ENCODE measurements around the gene ATP6V1E1.

DNA sequence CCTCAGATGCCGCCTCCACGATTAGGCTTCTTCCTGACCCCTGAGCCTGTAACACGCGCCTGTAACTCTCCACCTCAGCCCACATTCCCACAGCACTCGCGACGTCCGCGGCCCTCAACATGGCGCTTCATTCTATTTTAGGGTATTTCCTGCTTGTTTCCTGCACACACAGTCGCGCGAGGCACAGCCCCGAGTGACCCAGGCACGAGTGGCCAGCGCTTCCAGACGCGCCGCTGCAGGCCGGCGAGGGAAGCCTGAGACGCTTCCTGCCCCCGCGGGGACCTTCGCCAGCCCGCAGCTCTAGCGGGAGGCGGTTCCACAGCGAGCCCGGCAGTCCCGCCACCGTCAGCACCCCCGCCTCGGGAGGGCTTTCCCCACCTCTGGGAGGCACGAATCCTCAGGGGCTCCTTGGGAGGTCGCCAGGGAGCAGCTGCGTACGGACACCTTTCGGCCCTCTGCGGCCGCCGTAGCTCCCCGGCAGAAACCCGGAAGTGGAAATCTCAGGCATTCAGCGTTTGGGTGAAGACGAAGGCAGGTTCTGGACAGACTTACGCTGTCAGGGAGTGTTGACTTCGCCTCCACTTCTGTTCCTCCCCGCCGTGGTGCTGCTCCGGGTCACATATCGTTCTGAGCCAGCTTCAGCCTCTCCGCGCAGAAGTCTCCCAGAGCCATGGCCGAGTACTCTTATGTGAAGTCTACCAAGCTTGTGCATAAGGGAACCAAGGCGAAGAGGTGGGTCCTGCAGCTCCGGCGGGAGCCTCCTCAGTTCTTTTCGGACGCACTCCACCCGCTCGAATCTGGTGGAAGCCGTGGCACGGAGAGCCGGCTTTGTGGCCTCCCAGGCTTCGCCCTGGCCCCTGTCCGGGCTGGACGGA lies 2926.0 kb upstream of the OR11H1 start:
- PRO-cap, 2 experiments: peak in 2 of 2 experiments; most common minus-strand start position 201 of the sequence (in 2)

DNA sequence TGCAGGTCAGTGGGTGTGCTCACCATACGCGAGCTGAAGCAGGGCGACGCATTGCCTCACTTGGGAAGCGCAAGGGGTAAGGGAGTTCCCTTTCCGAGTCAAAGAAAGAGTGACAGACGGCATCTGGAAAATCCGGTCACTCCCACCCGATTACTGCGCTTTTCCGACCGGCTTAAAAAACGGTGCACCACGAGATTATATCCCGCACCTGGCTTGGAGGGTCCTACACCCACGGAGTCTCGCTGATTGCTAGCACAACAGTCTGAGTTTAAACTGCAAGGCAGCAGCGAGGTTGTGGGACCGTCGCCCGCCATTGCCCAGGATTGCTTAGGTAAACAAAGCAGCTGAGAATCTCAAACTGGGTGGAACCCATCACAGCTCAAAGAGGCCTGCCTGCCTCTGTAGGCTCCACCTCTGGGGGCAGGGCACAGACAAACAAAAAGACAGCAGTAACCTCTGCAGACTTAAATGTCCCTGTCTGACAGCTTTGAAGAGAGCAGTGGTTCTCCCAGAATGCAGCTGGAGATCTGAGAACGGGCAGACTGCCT lies 408.7 kb downstream of the CCT8L2 start:
- PRO-cap, 2 experiments: no peak in any of the 2 experiments

DNA sequence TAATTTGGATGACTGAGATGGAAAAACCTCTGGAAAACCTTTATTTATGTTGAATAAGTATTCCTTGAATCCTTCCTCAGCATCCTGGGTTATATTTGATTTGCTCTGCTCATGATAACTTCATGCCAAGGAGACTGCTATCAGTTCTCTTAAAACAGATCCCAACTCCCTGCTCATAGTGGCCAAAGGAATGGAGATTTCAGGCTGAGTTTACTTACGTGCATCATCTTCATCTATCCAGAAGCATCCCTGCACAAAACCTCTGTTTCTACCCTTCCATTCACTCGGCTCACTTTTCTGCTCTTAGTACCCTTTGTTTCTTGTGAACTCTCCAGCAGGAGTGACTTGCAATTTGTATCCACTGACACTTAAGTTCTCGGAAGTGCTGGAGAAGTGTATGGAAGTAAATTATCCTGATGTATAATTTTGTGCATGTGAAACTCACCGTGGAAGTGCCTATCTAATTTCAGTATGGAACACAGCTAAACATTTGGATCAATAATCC lies 6.9 kb upstream of the CCT8L2 start:
- PRO-cap, 2 experiments: no peak in any of the 2 experiments

GRCh38 chr22:16609959-16610544 lies 17.4 kb upstream of the CCT8L2 start:
- PRO-cap, 2 experiments: no peak in any of the 2 experiments

DNA sequence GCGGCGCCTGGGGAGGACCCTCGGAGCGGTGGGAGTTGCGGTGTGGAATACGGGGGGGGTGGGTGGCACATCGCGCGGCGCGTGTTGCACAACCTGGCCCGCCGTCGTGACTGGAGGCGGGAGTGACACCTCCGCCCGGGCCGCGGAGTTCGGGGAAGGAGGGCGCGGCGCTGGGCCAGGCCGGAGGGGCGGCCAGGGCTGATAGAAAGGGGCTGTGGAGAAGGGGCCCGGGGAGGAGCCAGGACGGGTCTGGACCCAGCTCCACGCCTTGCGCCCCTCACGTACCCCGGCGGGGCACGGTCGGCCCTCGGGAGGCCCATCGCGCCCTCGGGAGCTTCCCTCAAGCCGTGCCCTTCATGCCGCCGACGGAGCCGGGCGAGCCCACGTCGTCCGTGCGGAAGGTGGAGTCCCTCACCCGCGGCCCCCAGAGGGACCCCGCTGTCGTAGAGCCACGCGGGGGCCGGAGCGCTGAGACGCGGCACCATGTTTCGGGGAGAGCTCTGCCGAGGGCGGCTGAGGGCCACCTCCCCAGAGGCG lies 654 bp downstream of the IL17RA start:
- PRO-cap, 2 experiments: peak in 2 of 2 experiments; most common plus-strand start position 91 of the sequence (in 1); most common minus-strand start position 112 of the sequence (in 2)

DNA sequence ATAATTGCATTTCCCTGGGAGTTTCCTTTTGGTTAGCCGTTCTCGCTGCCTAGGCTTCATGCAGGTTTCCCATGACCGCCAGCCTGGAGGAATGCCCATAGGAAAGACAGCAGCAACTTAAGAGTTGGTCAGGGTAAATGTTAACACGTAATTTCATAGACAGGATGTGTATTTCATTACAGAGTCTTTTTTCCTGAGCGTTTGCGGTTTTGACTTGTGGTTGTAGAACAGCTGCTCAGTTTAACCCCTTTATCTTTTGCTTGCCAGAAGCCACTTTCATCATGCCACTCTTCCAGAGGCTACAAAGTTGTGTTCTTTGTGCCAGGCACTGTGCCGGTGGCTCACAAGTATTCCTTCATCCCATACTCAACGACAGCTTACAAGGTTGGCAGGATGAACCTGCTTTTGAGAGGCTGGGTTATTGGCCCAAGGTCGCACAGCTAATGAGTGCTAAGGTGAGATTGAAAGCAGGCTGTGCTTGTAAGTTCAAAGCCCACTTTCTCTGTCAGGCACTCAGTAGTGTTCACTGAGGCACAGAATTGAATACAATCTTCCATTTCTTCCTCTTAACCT lies 3.0 kb downstream of the IL17RA start:
- PRO-cap, 2 experiments: no peak in any of the 2 experiments

GRCh38 chr22:17100189-17100825 lies 15.5 kb downstream of the IL17RA start:
- PRO-cap, 2 experiments: no peak in any of the 2 experiments

GRCh38 chr22:17101604-17102691 lies 17.1 kb downstream of the IL17RA start:
- PRO-cap, 2 experiments: no peak in any of the 2 experiments

- PRO-cap, 2 experiments: no peak in any of the 2 experiments
Measured at GRCh38 chr22:17216839-17217038, 2.5 kb downstream of the ADA2 start.

GRCh38 chr22:17477319-17477999 lies 85.8 kb upstream of the SLC25A18 start:
- PRO-cap, 2 experiments: no peak in any of the 2 experiments

DNA sequence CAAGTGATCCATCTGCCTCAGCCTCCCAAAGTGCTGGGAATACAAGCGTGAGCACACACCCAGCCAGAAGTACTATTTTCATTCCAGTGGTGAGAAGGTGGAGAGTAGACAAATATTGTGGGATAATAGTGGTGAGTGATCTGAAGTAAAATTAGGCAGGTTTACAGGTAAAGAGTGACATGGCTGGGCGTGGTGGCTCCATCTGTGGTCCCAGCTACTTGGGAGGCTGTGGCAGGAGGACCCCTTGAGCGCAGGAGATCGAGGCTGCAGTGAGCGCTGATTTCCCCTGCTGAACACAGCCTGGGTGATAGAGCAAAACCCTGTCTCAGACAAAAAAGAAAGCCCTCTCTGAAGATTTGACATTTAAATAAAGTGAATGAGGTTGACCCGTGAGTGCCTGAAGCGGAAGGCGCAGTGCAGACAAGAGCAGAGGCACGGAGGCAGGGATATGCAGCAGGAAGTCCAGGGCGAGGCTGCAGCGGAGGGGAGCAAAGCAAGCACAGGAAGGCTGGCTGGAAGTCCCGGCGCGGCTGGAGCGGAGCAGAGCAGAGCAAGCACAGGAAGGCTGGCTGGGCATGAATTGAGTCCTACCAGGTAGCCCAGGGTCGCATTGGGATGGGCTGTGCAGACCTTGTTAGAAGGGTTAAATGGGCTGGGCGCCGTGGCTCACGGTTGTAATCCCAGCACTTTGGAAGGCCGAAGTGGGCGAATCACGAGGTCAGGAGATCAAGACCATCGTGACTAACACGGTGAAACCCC lies 34.4 kb upstream of the SLC25A18 start:
- PRO-cap, 2 experiments: no peak in any of the 2 experiments

DNA sequence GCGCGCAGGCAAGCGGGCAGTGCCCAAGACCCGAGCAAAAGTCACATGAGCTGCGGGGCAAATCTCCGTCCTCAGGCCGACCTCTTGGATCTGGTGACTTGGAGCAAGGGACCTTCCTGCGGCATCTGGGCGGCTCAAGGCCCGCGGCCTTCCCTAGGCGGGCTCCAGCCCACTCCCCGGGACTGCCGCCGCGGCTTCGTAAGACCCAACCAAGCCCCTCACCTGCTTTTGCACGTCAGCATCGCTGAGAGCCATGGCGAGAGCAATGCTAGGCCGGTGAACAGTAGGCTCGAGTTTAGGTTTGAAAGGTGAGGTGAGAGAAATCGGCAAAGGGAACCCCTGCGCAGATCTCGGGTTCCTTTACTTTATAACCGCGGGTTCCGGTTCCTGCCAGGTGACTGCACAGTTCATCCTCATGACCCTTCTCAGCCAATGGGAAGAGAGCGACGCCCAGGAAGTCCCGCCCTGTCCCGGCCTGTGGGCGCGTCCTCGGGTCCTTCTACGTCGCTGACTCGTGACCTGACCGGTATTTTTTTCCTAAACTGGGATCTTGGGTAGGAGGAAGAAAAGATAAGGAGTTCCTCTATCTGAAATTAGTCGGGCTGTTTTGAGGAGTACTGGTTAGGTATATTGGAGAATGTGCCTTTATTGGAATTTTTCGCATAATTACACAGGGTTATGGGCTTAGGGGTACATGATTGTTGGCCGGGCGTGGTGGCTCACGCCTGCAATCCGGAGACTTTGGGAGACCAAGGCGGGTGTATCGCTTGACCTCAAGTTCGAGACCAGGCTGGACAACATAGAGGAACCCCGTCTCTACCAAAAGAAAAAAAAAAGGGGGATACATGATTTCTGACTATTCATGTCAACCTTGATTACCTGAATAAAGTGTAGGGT lies at the start of gene ATP6V1E1:
Gene ATP6V1E1, minus strand, starts transcription at position 369 of the 897 bp plus-strand sequence.
- PRO-cap, 2 experiments: peak in 2 of 2 experiments; most common plus-strand start position 497 of the sequence (in 1); most common minus-strand start position 369 of the sequence (in 1)

GRCh38 chr22:17772835-17773620 lies 1.2 kb downstream of the BID start:
- PRO-cap, 2 experiments: no peak in any of the 2 experiments

DNA sequence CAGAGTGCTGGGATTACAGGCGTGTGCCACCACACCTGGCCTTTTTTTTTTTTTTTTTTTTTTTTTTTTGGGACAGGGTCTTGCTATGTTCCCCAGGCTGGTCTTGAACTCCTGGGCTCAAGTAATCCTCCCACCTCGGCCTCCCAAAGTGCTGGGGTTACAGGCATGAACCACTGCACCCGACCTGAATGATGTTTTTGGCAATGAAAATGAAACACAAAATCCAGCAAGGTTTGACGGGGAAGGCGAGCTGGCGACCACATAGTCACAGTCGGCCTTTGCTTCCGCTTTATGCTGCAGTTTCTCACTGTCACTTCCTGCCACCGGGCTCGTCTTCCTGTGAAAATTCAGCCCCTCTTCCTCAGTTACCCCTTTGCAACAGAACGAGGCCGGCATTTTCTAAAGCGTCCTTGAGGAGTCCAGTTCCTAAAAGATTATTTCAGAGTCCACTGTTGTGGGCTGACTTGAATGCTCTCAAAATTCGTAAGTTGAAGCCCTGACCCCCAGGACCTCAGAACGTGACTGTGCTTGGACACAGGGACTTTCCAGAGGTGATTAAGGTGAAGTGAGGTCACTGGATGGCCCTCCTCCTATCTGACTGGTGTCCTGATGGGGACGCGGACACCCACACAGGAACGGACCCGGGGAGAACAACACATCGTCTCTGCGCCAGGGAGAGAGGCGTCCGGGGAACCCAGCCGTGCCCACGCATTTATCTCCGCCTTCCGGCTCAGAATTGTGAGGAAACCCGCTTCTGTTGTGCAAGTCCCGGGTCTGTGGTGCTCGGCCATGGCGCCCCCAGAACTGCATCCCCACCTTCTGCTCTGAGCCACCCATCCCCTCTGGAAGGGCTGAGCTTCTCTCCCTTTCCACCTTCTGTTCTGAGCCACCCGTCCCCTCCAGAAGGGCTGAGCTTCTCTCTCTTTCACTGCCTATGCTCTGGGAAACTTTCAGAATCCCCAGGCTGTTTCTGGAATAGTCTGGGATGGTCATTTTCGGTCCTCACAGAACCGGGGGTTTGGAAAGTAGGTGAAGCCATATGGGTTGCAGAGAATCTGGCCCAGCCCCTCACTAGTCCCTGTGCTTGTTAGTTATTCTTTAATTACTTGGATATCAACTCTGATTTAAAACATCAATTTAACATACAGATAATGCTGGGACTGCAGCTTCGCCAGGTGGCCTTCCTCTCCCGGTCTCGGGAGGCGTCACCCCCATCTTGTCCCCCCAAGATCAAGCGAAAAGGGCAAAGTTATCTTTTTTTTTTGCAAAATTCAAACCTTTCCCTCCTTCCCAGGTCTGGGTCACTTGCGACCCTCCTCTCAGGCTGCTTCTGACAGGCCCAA lies 3.2 kb upstream of the BID start:
- PRO-cap, 2 experiments: no peak in any of the 2 experiments

- PRO-cap, 2 experiments: no peak in any of the 2 experiments
Measured at GRCh38 chr22:17781267-17782304, 7.3 kb upstream of the BID start.

DNA sequence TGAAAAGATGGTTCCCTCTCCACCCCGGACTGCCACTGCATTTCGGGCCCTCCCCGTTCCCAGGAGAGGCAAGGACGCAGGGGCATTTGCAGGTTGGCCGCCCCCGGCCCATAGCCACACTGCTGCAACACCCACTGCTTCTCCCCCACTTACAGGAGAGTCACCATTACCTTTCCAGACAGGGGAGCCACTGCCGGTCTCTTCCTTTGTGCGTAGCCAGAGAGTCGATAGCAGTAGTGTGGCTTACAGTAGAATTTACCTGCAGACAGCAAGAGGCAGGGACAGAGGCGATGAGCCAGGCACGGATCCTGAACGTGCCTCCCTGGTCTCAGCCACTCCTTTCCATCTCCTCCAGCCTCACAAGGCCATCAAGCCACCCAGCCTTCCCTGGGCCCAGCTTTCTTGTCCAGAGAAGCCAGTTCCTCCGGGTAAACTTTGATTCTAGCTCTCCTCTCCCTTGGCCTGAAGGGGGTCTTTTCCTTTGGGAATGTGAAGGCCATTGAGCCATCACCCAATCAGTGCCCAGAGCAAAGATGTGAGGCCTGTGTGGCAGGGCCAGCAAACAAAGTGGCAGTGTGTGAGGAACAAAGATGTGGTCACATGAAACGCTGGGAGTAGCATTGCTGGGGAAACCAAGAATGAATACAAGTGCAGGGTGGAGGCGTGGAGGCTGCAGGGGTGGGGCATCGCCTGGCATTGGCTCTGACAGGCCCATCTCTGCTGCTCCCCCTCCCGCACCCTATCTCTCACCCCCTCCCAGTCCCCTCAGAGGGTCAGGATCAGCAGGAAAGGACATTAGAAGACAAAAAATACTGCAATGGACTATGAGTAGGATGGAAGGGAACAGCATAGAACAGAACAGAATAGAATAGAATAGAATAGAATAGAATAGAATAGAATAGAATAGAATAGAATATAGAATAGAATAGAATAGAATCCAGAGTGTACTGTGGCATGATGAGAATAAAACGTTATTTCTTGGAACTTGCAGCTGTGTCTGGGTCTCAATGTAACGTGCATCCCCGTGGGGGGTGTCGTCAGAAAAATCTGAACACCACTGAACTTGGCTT lies 91.8 kb upstream of the BID start:
- PRO-cap, 2 experiments: no peak in any of the 2 experiments

GRCh38 chr22:17919481-17919969 lies 104.8 kb downstream of the MICAL3 start:
- PRO-cap, 2 experiments: peak in 1 of 2 experiments; most common plus-strand start chr22:17919764 (in 1); most common minus-strand start chr22:17919749 (in 1)

- PRO-cap, 2 experiments: no peak in any of the 2 experiments
Measured at GRCh38 chr22:18031597-18032057, 7.3 kb upstream of the MICAL3 start.

- PRO-cap, 2 experiments: no peak in any of the 2 experiments
Measured at GRCh38 chr22:18104575-18105017, 6.0 kb upstream of the TUBA8 start.

GRCh38 chr22:18113049-18113581 lies 2.5 kb downstream of the TUBA8 start:
- PRO-cap, 2 experiments: peak in 2 of 2 experiments; most common minus-strand start chr22:18113329 (in 2)